ENCODE data around the genes SPRYD7 and SERPINE3.

DNA sequence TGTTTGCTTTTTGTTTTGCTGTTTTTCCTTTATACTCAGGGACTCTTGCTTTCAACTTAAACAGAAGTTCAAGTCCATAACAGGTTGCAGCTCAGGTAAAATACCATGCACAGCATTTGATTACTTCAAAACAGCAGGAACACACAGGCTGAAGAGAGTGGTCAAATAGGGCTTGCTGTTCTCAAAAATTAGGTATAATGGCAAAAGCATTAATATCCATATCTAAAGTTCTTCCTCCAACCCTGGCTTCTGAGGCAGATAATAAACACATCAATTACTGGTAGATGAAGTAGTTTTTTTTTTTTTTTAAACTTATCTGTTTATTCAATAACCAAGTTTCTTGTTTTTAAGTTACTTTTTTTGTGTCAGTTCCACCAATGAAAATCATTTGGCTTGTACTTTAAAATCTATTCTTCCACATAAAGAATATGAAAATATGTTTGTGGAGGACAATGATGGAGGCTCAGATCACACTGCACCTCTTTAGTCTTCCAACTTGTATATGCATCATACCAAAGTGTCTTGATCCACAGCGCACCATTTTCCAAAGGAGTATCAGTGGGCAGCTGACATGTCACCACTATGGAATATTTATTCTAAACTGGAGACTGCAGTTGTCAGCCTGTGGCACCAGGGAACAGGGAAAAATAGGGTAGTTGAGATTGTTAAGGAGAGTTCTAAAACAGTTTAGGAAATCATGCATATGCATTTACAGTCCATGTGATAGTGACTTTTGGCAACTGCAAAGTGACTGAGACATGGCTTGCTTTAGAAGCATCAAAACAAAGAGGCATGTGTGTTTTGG lies 9.8 kb upstream of the EBPL start:
- PRO-cap, result no peak

GRCh38 chr13:49791647-49792059 lies 829 bp downstream of the KPNA3 start:
- PRO-cap, result no peak

DNA sequence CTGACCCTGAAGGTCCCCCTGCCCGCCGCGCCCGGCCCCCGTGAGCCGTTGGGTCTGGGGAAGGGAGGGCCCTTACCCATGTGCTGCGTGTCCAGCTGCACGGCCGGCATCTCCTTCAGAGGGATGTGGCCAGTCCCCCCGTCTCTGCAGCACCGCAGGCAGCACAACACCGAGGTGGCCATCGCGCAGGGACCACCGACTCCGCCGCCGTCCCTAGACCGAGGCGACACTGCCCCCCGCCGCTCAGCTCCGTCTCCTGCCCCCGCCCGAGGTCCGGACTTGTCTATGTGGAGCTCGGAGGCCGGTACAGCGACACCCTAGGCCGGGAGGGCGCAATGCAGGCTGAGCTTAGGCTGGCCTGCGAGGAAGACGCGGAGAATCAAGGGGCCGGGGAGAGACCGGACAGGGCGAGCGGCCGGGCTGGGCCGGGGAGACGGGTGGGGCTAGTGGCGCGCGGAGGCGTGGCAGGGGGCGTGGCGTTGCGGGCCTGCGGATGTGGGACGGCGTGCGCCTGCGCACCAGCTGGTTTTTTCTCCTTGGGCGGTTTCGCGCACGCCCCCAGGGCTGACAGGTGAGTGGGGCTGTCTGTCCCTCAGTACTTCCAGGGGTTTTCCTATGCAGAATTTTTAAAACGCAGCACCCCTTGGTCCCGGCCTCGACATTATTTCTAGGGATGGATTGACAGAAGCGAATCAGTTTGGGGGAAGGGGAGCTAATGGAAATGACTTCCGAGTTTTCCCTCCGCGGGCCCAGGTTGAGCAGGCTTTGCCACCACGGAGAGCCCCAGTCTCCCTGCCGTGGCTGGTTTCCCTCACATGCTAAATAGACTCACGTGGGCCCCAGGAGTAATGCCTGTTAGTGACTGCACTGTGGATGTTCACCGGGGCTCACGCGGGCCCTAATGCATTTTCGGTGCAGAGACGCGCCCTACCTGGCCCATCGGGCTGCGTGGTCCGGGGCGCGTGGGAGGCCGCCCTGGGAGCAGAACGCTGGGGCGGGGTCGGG lies at the start of gene SPRYD7:
Gene SPRYD7 (minus strand): TSS at position 287 of the 1,005 bp plus-strand sequence.
- PRO-cap, result bidirectional peak, plus-strand start at position 564 of the sequence, minus-strand start at position 255 of the sequence; bidirectional peak, plus-strand start outside the sequence, minus-strand start at position 779 of the sequence

GRCh38 chr13:49995506-49996073 lies 1.3 kb upstream of the TRIM13 start:
- PRO-cap, result no peak

DNA sequence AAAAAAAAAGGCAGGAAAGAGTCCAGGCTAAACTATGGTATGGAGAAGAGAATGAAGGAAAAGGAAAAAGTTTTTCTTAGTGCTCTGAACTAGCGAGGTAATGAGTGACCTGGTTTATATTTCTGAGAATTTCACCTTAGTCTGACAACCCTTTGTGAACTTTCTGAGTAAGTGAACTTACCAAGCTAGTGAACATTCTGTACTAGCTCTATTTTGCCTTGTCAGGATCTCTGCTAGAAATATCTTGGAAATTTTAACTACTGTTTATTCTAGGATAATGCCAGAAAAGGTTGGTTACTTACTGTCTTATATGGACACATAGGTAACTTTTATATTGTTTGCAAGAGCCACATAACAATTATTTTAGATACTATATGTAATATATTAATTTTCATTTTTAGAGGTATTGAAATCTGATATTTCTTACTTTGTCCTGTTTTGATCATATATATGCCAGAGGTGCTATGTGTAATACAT lies 4.5 kb downstream of the TRIM13 start:
- PRO-cap, result no peak

- PRO-cap, result no peak
Observed at GRCh38 chr13:50053282-50053549, 38.0 kb downstream of the KCNRG start.

DNA sequence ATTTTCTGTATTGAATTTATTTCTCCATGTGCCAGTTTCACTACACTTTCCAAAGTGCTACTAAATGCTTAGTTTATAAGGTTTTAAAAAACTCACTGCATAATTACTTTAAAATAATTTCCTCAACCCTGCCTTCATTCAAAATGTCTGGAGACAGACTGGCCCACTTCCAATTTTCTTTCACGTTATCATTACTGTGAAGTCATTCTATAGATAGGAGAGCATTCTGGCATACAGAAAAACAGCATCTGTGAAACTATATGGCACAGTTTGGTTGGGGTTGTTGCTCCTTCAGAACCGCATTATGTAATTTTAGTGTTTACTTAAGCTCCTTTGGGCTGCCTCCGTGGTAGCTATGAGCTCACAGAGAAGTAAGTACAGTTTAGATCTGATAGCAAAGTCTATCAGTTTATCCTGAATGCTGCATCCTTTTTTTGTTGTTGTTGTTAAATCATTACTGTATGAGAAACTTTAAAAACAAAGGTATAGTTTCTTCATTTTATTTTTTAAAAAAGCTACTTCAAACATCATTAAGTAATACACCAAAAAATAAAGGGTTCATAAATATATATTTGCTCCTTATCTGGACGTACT lies 104.4 kb downstream of the KCNRG start:
- PRO-cap, result no peak

DNA sequence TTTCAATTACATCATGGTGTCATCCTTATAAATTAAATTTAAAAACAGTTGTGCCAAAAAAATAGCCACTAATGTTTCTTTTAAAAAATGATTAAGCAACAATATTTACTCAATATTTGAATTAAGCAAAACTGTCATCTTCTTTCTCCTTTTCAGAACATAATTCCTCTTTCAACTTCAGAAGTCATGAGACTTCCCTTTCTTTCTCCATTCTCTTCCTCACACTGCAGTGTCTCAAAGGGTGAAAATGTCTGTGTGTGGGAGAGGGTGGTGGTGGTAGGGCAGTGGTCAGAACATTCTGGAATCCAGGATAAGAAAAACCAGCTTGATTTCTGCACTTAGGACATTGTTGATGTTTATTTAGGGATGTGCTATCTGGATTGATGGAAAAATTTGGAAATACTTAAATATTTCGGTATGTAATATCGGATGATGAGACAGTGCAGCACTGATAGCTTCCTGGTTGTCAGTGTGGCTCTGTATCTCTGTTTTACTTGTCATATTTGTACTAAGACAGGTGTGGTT lies 126.4 kb downstream of the KCNRG start:
- PRO-cap, result no peak

DNA sequence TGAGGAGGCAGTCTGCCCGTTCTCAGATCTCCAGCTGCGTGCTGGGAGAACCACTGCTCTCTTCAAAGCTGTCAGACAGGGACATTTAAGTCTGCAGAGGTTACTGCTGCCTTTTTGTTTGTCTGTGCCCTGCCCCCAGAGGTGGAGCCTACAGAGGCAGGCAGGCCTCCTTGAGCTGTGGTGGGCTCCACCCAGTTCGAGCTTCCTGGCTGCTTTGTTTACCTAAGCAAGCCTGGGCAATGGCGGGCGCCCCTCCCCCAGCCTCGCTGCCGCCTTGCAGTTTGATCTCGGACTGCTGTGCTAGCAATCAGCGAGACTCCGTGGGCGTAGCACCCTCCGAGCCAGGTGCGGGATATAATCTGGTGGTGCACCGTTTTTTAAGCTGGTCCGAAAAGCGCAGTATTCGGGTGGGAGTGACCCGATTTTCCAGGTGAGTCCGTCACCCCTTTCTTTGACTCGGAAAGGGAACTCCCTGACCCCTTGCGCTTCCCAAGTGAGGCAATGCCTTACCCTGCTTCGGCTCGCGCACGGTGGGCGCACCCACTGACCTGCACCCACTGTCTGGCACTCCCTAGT lies 170.5 kb downstream of the KCNRG start:
- PRO-cap, result no peak

GRCh38 chr13:50389588-50390314 lies 374.5 kb downstream of the KCNRG start:
- PRO-cap, result no peak

- PRO-cap, result no peak
Observed at GRCh38 chr13:50421163-50421384, 405.8 kb downstream of the KCNRG start.

- PRO-cap, result no peak
Observed at GRCh38 chr13:50543600-50544200, 299.8 kb downstream of the DLEU7 start.

GRCh38 chr13:51004202-51004582 lies 94.6 kb downstream of the RNASEH2B start:
- PRO-cap, result bidirectional peak, plus-strand start at chr13:51004376, minus-strand start at chr13:51004263

DNA sequence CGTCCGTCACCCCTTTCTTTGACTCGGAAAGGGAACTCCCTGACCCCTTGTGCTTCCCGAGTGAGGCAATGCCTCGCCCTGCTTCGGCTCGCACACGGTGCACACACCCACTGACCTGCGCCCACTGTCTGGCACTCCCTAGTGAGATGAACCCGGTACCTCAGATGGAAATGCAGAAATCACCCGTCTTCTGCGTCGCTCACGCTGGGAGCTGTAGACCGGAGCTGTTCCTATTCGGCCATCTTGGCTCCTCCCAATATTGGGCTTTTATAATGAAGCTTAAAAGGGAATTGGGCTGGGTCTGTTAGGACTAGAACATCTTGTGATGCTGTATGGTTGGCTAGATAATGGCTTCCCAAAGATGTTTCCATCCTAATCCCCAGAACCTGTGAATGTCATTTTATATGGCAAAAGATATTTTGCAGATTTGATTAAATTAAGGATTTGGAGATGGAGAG lies 30.5 kb downstream of the C13orf42 start:
- PRO-cap, result no peak

DNA sequence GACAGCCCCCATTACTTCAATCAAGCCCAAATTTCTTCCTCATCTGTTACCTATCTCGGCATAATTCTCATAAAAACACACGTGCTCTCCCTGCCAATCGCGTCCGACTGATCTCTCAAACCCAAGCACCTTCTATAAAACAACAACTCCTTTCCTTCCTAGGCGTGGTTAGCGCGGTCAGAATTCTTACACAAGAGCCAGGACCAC lies 49.1 kb upstream of the FAM124A start:
- PRO-cap, result no peak

DNA sequence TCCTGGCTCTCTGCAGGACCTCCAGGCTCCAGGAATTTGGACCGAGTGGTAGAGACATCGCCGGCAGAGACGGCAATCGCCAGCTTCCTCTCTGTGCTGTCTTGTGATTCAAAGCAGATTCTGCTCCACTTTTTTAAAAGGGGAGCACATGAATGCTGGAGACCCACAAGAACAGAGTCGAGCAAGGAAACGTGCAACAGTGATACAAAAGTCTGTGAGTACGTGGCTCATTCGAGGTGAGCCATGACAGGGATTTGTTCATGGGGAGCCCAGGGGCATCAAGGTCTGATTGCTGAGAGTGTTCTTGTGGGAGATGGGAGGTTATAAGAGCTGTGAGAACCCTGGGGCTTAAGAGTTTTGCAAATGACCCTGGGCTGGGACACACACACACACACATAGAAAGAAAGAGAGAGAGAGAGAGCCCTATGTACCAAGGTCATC lies at the start of gene SERPINE3:
Gene SERPINE3 (plus strand): TSS at position 162 of the 441 bp plus-strand sequence.
- PRO-cap, result no peak

- PRO-cap, result no peak
Observed at GRCh38 chr13:51460173-51461053, 7.6 kb upstream of the INTS6 start.

GRCh38 chr13:51477009-51477663 lies 24.3 kb upstream of the INTS6 start:
- PRO-cap, result no peak

- PRO-cap, result no peak
Observed at GRCh38 chr13:51519608-51520283, 64.5 kb upstream of the WDFY2 start.

- PRO-cap, result no peak
Observed at GRCh38 chr13:51785843-51786700, 17.9 kb downstream of the DHRS12 start.